Mammary microvascular endothelial cell (primary cell): ENCODE measurements around the gene MINDY3.

- RAMPAGE, long total RNA = no peak
Observed at GRCh38 chr10:14543096-14544152, 212.7 kb upstream of the FRMD4A start.

DNA sequence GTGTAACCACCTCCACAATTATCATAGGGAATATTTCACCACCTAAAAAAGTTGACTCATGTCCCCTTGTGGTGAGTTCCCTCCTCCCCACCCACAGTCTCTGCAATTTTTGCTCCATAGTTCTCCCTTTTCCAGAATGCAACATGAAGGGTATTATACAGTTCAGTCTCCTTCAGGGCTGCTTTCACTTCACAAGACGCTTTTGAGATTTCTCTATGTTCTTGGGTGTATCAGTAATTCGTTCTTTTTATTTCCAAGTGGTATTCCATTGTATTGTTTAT lies 156.8 kb downstream of the FAM107B start:
- RAMPAGE, long total RNA = no peak

DNA sequence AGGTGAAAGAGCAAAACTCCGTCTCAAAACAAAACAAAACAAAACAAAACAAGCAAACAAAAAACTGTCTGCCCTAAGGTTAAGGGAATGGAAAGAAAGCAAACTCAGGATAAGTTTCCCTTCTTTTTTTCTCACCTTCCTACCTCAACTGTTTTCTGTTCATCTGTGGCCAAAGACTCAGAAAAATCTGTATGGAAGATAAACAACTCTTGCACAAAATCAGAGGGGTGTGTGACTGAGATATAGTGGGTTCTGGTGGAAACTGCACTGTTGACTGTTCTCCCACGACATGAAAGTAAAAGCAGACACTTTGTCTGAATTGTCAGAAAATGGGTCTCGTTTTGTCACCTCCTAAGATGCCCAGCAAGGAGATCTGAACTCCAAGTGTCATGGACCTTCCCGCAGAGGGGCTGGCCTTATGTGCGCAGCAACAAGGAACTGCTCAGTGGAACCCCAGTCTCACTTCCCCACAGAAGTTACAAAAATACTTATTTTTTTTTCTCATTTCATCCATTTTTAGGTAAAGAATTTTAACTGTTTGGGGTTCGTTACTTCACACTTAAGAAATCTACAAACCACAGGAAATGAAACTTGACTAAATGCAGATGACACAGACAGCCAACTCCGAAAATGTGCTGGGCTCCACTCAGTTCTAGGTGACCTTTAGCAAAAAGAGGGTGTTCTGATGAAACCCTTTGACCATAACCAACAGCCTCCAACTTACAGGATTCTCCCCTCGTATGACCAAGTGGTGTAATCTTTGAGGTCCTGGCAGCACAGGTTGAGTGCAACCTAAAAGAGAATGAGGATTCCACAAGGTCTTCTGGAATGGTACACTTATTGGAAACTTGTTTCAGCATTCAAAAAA lies 115.0 kb downstream of the FAM107B start:
- RAMPAGE, long total RNA = no peak

GRCh38 chr10:14751904-14752335 lies 22.8 kb downstream of the FAM107B start:
- RAMPAGE, long total RNA = no peak

- RAMPAGE, long total RNA = no peak
Observed at GRCh38 chr10:14773784-14774625, 692 bp downstream of the FAM107B start.

DNA sequence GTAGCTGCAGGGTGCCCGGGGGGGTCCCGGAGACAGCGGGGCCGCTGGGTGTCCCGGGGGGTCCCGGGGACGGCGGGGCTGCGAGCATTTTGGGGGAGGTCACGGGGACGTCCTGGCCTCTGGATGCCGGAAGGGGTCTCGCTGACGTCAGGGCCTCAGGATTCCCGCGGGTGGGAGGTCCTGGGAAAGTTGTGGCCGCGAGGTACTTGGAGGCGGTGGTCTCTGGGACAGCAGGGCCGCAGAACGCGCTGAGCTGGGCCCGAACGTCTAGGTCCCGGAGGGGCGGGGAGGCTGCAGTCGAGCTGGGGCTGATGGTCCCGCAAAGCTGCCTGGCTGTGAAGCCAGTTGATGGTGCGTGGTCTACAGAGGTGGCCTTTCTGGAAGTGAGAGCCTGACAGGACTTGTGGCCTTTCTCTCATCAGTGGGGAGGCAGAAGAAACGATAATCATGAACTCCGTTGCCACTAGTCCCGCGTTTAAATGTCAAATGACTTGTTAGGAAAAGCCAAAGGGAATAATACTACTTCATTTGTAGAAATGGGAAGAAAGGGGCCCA lies 714 bp downstream of the HSPA14 start:
- RAMPAGE, long total RNA = no peak

DNA sequence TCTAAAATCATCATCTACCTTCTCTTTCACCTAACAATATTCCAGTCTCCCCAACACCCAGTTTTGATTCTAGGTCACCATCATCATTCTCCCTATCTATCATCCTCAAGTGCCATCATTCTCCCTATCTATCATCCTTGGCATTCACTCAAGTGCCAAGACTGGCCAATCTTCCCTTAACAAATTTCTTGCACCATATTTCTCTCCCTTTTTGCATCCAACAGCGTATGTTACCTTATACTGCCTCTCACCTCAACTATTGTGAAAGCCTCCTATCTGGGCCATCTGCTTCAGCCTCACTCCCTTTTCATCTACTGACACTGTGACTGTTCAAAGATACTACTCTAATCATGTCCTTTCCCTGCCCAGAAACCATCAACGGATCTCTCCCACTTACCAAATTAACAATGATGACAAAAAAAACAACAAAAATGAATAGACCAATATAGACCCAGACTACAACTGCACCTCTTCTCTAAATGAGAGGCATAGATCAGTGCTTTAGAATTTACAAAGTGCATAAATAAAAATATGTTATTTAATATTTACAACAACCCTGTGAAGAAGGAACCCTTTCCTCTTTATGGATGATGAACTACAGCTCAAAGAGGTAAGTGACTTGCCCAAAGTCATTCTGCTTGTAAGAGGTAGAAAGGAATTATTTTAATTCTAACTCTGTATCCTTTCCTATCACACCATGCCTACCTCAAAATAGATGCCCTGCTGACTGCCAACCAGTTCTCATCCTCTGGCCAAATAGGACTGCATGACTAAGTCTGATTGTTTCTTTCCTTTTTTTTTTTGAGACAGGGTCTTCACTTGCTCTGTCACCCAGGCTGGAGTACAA lies 90.8 kb upstream of the NMT2 start:
- RAMPAGE, long total RNA = no peak

- RAMPAGE, long total RNA = no peak
Observed at GRCh38 chr10:15333852-15334449, 37.1 kb downstream of the FAM171A1 start.

DNA sequence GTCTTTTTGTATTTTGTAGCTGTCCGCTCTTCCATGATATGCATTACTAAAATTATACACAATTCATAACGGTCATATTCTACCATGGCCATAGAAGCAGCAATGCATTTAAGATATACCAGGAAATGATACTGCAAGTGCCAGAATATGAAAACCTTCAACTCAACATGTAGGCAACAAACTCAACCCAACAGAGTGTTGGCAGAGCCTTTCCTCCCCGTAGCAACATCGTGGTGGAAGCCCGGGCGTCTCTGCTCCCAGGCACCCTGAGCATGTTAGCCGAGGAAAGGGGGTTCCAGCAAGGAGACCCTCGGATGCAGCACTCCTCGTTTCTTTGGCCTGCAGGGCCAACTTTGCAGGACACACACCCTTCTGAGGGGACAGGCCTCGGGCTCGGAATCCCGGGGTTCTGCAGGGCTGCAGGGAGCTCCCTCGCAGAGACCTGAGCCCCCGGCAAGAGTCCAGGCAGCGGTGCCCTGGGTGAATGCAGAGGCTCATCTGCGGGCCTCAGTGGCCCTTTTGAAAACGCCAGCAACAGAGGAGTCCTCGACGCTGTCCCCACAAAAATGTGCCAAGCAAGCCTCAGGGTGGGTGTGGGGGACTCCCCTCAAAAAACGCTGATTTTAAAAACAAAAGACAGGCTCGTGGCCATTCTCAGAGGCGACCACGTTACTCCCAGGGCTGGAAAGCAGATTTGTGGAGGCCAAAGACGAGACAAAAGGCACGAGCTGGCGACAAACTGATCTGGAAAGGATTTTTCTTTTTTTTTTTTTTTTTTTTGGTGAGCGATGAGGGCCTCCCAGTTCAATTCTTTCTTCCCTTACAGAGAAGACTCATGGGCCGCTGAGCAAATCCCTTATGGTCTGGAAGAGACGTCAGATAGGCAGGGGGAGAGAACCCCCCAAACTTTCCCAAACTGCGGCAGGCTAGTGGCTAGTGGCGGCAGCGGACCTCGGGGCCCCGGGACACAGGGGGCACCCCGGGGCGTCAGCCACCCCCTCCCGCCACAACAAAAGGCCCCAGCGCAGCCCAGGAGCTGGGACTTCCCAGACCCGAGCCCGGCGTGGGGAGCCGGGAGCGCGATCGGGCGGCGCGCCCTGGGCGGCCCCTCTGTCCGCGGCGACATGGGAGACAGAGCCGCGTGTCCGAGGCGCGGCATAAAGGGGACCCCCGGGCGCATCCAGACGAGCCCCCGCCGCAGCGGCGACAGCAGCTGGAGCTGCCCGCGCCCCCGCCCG lies 1.2 kb downstream of the FAM171A1 start:
- RAMPAGE, long total RNA = no peak

DNA sequence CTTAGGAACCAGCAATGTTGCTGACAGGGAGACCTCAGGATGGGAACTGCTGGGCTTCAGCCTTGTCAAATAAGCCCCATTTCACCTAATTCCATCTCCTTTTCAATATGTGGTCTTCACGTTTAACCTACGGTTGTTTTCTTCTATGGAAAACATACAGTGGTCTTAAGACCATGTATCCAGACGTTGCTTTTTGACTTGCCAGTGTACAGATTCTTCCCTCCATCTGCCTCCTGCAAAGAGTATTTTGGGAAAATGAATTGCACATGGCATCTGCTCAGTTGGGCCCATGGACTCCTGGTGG lies 97.7 kb upstream of the FAM171A1 start:
- RAMPAGE, long total RNA = no peak

- RAMPAGE, long total RNA = no peak
Observed at GRCh38 chr10:15718558-15719436, 925 bp downstream of the ITGA8 start.

DNA sequence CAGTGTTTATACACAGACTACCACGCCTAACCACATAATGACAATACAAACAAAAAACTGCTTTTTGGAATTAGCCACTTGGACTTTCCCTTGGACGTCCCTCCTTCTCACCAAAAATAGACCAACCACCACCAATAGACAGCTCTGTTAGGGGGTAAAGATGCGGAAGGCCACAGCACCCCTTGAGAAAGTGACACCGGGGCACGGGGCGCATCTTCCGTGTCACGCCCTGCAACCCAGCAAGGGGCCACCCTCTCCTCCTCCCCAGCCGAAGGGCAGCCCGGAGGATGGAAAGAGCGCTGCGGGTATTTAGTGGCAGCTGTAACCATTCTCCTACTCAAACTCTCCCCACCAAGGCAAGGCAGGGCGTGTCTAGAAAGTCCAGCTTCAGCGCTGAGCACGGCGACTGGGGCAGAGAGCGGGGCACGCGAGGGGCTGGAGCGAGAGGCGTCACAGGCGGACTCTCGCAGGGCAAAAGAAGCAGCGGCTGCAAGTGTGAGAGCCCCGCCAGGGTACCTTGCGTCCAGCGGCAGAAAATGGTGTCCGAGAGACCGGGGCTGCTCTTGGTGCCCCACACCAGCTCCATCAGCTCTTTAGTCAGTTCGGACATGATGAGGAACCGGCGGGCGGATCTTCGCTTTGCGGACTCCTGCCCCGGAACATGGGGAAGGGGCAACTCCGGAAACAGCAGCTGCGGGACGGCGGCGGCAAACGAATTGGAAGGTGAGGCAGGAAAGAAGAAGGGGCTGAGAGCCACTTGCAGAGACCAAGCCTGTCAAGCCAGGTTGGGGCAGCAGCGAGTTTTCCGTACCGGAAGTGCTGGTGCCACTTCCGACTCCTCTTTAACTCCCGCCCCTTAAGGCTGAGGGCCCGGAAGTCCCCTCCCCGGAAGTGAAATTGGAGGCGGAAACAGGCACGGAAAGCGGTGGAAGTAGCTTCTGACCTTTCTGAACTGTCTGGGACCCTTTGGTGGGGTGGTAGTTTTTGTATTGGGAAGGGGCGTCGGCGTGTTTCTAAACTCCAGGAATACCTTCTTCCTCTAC lies at the start of gene MINDY3:
Gene MINDY3 (minus strand): TSS at position 818 of the 1,043 bp plus-strand sequence.
- RAMPAGE, long total RNA = start-site peak on the minus strand centred at position 798 of the sequence, 48 bp wide, 227 and 128 reads in 2 replicates

- RAMPAGE, long total RNA = no peak
Observed at GRCh38 chr10:16818102-16818424, 839 bp upstream of the RSU1 start.

DNA sequence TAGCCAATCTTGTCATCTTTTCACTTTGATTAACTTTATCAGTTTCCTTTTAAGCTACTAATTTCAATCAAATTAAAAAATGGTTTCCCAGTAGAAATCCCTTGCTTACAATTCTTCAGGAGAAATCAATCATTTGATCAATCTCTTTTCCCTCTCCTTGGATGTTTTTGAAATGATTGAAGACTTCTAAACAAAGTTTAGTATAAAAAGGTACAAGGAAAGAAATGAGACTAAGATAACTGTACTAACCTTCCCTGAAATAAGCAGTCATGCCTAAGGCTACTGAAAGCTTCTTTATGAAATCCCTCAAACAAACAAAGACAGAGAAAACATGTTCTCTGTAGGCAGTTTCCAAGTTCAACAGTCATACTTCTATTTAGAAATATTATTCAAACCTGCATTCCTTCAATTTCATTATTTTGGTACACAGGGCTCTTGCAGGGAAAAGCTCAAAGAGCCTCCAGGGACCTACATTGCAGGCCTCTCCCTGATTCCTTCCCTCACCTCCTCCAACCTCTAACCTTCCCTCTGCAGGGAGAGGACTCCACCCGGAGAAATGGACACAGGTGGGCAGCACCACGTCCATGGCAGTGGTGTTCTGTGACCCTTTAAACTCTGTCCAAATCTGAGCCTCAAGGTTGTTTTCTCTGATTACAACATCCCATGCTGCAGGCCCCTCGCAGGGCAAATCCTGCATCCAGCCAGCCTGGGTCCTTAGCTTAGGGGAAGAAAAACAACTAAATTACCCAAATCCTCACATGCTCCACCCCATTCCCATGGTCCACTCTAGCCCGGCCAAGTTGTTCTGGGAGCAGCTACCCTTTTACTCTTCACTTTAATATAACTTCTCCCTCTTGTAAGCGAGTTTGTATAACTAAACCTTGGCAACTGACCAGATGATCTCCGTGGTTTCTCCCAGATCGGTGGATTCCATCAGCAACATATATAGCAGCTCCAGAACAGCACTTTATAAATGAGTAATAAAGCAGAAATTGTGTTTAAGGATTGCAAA lies 129.9 kb downstream of the CUBN start:
- RAMPAGE, long total RNA = no peak

DNA sequence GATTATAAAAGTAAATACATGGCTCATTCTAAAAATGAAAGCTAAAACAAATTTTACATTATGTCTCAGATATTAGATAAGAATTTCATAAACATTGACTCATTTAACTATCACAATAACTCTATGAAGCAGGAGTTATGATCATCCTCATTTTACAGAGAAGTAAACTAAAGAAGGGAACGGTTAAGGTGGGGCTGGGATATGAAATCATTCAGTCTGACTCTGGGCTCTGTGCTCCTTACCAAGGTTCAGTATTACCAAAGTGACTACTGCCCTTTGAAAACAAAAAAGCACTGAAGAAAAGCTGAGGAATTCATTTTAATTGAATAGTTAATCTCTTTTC lies 22.1 kb upstream of the CUBN start:
- RAMPAGE, long total RNA = no peak

GRCh38 chr10:17175503-17176053 lies 25.9 kb downstream of the TRDMT1 start:
- RAMPAGE, long total RNA = no peak

- RAMPAGE, long total RNA = no peak
Observed at GRCh38 chr10:17241305-17241715, 13.3 kb downstream of the VIM start.

DNA sequence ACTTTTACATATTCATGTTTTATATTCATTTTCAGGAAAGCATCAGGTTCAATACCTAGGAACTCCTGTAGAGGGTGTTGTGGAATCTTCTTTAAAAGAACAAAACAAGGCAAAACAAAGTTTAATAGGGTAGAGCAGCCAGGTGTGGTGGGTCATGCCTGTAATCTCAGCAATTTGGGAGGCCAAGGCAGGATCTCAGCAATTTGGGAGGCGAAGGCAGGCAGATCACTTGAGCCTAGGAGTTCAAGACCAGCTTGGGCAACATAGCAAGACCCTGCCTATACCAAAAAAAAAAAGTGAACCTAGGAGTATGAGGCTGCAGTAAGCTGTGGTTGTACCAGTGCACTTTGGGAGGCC lies 45.1 kb downstream of the ST8SIA6 start:
- RAMPAGE, long total RNA = no peak

- RAMPAGE, long total RNA = no peak
Observed at GRCh38 chr10:17472800-17473244, 18.4 kb upstream of the ST8SIA6 start.

DNA sequence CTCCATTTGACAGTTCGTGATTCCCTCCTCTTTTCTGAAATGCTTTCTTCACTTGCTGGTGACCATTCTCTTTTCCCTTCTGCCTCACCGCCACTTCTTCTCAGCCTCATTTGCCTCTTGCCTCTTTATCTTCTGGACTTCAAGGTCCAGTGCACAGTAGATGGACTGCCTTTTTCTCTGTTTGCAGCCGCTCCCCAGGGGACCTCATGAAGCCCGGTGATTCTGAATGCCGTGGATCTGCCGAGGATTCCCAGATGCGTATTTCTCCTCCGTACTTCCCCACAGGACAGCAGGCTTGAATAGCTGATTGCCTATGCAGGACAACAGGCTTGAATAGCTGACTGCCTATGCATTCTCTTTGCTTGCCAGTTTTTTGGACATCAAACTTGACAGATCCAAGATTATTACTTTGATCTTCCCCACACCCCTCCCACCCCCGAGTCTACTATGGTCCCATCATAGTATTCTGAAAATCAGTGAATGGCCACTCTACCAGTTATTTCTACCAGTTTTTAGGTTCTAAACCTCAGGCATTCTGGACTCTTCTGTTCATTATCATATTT lies 38.8 kb upstream of the TMEM236 start:
- RAMPAGE, long total RNA = no peak